Peyer's patch (tissue), 4 donors: ENCODE measurements around a stretch of chr20.

- PRO-cap = unidirectional peak, minus-strand start at chr20:17896141
- RAMPAGE, long total RNA, 4 experiments = no peak in any of the 4 experiments
These were observed 72.4 kb downstream of the SNX5 start for GRCh38 chr20:17895992-17896814.

GRCh38 chr20:17938726-17939385 lies 29.7 kb downstream of the SNX5 start:
- PRO-cap = no peak
- RAMPAGE, long total RNA, 4 experiments = no peak in any of the 4 experiments

DNA sequence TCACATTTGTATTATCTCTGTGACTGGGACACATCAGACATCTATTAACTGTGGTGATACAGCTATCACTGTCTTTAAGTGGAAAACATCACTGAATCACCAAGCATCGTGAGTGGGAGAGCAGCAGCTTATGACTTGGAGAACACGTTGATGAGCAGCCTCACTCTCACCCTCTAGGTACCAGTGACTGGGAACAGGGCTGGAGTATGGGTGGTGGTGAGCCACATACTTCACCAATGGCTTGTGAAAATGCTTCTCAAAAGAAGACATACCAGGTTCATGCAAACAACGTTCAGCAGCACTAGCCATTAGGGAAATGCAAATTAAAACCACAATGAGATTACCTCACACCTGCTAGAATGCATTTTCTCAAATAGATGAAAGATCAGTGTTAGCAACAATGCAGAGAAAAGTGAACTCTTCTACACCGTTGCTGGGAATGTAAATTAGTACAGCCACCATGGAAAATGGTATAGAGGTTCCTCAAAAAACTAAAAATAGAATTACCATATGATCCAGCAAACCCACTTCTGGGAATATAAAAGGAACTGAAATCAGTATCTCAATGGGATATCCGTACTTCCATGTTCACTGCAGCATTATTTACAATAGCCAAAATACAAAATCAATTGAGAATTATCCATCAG lies 25.2 kb downstream of the SNX5 start:
- PRO-cap = no peak
- RAMPAGE, long total RNA, 4 experiments = no peak in any of the 4 experiments

GRCh38 chr20:17967540-17968359 lies 844 bp downstream of the SNX5 start:
- PRO-cap = unidirectional peak, plus-strand start at chr20:17968213
- RAMPAGE, long total RNA, 4 experiments = no peak in any of the 4 experiments

DNA sequence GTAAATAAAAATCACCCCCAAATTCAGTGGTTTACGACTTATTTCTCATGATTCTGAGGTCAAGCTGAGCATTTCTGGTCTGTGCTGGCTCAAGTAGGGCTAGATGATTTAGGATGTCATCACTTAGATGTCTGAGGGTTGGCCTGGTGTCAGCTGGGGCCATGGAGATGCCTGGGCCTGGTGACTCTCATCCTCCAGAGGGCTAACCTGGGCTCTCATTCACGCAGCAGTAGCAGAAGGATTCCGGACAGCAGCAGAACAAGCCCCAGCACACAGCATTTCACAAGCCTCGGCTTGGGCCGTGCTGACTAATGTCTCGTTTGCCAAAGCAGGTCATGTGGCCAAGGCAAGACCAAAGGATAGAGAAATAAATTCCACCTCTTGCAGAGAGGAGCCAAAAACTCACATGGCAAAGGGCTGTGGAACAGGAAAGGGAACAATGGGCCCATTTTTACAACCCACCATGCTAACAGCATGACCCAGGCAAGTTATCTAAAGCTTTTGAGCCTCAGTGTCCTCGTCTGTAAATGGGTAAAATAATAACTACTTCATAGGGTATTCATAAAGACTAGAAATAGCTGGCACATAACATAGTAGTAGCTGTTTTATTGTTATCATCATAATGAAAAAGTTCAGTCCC lies 32.7 kb downstream of the MGME1 start:
- PRO-cap = no peak
- RAMPAGE, long total RNA, 4 experiments = no peak in any of the 4 experiments

- PRO-cap = no peak
- RAMPAGE, long total RNA, 4 experiments = no peak in any of the 4 experiments
These were observed 176.1 kb downstream of the SCP2D1 start for GRCh38 chr20:18989587-18990154.

DNA sequence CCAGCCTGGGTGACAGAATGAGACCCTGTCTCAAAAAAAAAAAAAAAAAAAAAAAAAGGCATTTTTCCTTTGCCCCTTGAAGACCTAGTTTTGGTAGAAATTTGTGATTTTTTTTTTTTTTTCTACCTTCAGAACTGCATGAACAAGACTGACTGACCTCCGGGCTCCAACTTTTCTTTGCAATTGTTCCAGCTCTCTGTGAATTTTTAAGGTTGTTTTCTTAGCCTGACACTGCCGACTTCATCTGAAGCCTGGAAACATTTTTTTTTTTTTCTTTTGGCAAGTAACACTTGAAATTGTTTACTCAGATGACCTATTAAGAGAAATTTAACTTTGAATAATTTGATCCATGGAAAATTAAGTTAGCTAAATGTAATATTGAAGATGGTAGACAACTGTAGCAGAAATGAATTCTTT lies 73.0 kb downstream of the SLC24A3 start:
- PRO-cap = no peak
- RAMPAGE, long total RNA, 4 experiments = no peak in any of the 4 experiments

- PRO-cap = bidirectional peak, plus-strand start at chr20:19735720, minus-strand start at chr20:19735606
- RAMPAGE, long total RNA, 4 experiments = no peak in any of the 4 experiments
These were observed 22.5 kb upstream of the RIN2 start for GRCh38 chr20:19735357-19736067.

DNA sequence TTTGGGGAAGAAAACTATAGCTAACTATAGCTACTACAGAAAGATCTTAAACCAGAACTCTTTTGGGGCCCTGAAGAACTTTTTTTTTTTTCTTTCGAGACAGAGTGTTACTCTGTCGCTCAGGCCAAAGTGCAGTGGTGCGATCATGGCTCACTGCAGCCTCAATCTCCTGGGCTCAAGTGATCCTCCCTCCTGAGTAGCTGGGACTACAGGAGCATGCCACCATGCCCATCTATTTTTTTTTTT lies 128.8 kb downstream of the RIN2 start:
- PRO-cap = unidirectional peak, minus-strand start at position 136 of the sequence
- RAMPAGE, long total RNA, 4 experiments = no peak in any of the 4 experiments

DNA sequence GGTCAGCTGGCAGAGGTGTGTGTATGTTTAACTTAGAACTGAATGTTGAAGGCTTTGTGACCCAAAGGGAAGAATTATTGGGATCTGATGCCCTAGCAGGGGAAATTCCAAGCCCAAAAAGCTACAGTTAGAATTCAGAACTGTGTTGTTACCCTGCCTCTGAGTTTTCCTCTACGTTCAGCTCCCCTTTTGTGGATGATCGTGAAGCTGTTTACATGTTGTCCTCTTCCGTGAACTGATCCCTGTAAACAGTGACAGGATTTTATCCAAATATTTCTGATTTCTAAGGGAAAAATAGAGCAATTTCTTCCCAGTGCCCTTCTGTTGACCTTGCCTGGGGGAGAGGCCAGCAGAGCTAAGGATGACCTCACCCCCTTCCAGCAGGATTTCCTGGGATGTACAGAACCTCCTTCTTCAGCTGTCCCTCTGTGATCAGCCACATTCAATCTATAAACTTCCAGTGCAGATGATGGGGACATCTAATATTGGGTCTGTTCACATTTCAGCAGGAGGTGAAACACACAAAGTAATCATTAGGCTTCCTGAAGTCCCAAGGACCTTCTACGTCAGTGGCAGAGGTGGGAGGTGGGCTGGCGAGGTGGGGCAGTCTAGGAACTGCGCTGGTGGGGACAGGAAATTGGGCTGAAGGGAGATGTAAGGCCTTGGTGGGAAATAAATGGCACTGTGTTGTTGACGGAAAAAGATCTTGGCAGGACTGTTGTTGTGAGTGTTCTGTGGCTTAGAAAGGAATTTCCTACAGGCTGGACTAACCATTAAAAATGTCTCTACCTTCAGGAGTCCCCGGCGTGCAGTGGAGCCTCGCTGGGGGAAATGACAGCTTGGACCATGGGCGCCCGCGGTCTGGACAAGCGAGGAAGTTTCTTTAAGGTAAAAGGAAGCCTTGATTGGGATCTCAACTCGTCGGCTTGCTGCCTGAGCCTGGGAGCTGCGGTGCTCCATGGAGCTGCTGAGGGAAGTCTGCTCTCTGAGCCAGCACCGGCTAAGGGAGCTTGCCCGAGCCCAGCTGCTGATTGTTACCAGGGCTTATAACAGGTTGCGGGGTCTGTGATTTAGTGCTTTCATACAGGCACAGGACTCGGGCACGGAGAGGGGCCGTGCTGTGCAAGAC lies 128.0 kb upstream of the NAA20 start:
- PRO-cap = bidirectional peak, plus-strand start at position 385 of the sequence, minus-strand start at position 168 of the sequence; unidirectional peak, minus-strand start at position 976 of the sequence
- RAMPAGE, long total RNA, 4 experiments = start-site peak on the plus strand in 1 of 4 experiments, centred at positions 421 to 748 of the sequence, 17 to 31 reads per replicate

DNA sequence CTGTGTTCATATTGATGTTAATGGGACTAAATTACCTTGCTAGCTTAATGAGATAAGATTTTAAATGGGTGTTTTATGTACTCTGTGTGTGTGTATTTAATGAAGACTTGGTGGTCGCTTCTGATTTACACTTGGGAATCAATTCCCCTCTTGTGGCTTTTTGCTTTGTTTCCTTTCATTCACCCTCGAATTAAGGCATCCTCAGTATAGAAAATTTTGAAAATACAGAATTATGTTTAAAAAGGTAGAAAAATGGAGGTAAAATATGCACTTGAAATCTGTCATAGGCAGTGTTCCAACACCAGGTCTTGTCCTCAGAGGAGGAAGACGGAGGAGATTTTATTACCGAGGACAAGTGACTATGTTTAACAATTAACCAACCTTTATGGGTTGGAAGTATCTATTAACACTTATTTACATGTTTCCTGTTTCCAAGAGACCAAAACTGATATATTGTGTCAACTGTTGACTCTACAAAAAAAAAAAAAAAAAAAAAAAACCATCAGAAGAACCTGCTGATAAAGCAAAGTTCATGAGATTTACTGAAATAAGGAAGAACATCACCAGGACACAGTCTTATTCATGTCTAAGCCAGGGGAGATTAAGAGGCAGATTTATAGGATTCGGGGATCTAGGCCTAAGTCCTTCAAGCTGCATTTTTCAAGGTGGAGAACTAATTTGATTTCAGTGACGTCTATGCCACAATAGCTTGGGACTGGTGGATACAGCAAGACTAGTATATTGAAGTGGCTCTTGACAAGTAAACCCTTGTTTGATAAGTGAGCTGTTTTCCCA lies 126.8 kb upstream of the NAA20 start:
- PRO-cap = bidirectional peak, plus-strand start at position 550 of the sequence, minus-strand start at position 314 of the sequence
- RAMPAGE, long total RNA, 4 experiments = no peak in any of the 4 experiments

- PRO-cap = no peak
- RAMPAGE, long total RNA, 4 experiments = start-site peak on the plus strand in 1 of 4 experiments, at chr20:19904388-19904396 at its widest, 17 reads per replicate
These were observed 113.0 kb upstream of the NAA20 start for GRCh38 chr20:19904188-19904494.

DNA sequence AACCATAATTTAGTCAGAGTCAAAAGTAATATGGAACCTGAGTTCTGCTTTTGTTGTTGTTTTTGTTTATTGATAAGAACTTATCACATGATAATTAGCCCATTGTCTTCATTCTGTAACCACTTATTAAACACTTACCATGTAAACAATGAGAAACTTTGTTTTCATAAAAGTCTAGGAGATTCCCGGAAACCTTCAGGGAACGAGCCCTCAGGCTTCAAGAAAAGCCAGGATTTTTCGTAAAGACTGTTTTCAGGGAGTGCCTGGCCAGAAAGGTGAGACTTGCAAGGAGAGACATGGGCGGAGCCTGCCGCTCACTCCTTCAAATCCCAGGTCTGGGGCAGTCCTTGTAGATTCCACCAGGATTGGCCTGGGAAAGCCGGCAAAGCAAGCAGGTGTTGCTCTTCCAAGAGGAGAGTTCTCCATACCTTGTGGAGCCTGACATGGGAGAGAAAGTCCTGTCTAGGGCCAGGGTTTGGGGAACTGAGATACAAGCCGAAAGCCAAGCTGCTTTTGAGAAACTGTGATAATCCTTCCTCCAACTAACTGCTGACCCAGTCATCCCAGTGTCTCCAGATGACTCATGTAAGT lies 69.6 kb upstream of the NAA20 start:
- PRO-cap = no peak
- RAMPAGE, long total RNA, 4 experiments = no peak in any of the 4 experiments

- PRO-cap = unidirectional peak, minus-strand start at chr20:19964638
- RAMPAGE, long total RNA, 4 experiments = no peak in any of the 4 experiments
These were observed 52.6 kb upstream of the NAA20 start for GRCh38 chr20:19964500-19964964.

DNA sequence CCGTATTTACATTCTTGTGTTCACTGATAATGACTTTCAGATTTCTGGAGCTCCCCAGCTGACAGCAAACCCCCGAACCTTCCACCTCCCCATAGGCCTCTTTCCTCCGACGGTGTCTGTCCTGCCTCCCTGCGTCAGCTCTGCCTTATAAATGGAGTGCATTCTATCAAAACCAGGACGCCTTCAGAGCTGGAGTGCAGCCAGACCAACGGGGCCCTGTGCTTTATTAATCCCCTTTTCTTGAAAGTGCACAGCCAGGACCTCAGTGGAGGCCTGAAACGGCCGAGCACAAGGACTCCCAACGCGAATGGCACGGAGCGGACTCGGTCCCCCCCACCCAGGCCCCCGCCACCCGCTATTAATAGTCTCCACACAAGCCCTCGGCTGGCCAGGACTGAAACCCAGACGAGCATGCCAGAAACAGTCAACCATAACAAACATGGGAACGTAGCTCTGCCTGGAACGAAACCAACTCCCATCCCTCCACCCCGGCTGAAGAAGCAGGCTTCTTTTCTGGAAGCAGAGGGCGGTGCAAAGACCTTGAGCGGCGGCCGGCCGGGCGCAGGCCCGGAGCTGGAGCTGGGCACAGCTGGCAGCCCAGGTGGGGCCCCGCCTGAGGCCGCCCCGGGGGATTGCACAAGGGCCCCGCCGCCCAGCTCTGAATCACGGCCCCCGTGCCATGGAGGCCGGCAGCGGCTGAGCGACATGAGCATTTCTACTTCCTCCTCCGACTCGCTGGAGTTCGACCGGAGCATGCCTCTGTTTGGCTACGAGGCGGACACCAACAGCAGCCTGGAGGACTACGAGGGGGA lies 42.3 kb upstream of the NAA20 start:
- PRO-cap = bidirectional peak, plus-strand start at position 177 of the sequence, minus-strand start at position 142 of the sequence; bidirectional peak, plus-strand start at position 534 of the sequence, minus-strand start at position 309 of the sequence
- RAMPAGE, long total RNA, 4 experiments = no peak in any of the 4 experiments

- PRO-cap = no peak
- RAMPAGE, long total RNA, 4 experiments = no peak in any of the 4 experiments
These were observed 23.3 kb upstream of the NAA20 start for GRCh38 chr20:19993854-19994356.

GRCh38 chr20:20018938-20019591 lies 1.9 kb downstream of the NAA20 start:
- PRO-cap = no peak
- RAMPAGE, long total RNA, 4 experiments = no peak in any of the 4 experiments

DNA sequence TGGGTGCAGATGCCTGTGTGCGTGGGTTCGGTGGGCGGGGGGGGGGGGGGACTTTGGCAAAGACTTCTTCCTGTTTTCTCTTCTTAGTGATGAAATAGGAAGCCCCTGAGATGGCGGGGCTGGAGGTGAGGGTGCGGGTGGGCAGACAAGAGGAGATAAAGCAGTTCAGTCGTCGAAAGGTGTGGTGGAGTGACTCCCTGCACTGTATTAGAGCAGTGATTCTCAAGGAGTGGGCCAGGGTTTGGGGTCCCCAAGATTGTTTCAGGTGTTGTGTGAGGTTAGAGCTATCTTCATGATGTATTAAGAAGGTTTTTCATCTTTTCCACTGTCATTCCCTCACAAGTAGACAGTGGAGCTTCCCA lies 3.8 kb downstream of the NAA20 start:
- PRO-cap = no peak
- RAMPAGE, long total RNA, 4 experiments = no peak in any of the 4 experiments

GRCh38 chr20:20036847-20037691 lies 15.2 kb downstream of the CRNKL1 start:
- PRO-cap = no peak
- RAMPAGE, long total RNA, 4 experiments = no peak in any of the 4 experiments

- PRO-cap = no peak
- RAMPAGE, long total RNA, 4 experiments = no peak in any of the 4 experiments
These were observed 156.8 kb upstream of the INSM1 start for GRCh38 chr20:20211050-20211464.